Islet of Langerhans (tissue), 1 donor: ENCODE results near the genes MAP4, SPINK8, CELSR3 and SLC25A20.

DNA sequence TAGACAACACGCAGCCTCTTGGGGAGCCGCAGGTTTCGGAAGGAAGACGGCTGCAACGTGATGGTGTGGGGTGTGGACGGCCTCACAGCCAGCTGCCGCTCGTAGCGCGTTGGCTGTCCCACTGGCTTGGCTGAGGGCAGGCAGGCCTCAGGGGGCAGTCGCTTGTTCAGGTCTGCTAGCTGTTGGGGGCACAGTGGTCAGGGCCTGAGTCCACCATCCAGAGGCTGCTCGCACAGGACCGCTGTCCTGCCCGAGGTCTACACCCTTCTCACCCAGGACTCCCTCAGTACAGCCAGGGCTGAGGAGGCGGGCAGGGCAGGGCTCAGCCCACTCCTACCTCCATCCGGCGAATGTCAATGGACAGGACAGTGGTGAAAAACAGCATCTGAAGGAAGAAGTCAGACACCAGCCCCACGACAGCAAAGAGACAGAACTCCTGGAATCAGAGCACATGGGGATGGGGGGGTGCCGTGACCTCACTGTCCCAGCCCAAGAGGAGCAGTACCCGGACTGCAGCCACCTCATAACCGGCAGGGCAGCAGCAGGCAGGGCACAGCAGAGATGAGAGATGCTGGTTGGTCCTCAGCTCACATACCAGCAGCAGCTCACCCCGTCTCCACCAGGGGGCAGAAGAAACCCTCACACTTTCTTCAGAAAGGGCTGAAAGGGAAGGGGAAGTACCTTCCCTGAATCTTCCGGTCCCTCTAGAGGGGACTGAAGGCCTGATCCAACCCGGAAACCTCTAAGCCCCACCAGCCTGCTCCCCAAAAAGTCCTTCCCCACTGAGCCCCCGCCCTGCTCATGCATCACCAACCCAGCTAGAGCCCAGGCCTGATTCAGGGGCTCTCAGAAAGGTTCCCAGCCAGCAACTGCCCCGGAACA, 40.0 kb downstream of the PTPN23 start:
- RRBS, result 62% methylated on average over 2 of the region's 26 CpGs

GRCh38 chr3:47422030-47422364, 41.2 kb downstream of the PTPN23 start:
- RRBS, result no CpG with 5 or more reads among the region's 2 CpGs

DNA sequence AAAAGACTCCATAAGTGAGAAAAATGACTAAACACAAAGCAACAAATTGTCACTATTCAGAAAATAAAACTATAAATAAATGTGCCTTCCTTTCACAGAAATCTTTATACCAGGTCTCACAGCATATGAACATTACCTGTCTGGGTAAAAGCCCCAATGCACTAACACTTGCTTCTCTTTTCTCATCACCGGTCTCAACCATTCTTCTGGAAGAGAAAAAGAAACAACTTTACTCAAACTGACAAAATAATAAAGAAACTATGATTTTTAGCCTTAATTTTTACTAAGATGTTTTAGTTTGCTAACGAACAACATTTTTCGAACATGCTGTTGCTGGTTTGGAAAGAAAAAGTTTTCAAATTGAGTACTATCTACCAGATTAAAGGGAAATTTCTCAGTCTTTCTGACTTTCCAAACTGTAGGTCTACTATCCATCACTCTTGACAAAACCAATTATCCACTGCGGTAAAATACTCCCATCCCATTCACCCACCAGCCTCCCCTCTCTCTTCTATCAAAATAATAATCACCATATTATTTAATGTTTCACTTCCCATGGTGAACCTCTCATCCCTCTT, 61.1 kb downstream of the SMARCC1 start:
- RRBS, result no CpG with 5 or more reads among the region's 4 CpGs

- RRBS, result 5% methylated on average over 13 of the region's 50 CpGs
These were observed 456 bp downstream of the DHX30 start for GRCh38 chr3:47803207-47803981.

DNA sequence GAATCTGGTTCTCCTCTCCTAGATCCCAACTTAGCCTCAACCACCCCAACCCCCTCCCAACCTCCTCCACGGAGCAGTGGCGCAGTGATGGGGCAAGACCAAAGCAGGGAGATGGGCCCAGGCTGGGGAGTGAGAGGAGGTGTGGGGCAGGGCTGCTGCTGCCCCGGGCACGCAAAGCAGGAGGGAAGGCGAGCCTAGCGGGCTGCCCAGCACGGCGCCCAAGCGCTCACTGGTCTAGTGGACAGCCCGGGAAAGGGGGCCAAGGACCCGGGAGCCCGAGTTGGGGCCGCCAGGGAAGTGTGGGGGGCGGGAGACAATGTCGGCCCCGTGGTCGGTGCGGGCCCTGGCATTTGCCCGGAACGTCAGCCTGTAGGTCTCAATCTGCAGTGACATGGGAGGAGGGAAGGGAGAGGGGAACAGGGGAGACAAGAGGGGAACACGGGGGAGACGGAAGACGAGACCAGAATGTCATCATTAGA, 49.7 kb downstream of the DHX30 start:
- RRBS, result 89% methylated on average over 14 of the region's 23 CpGs

- RRBS, result no CpG with 5 or more reads among the region's 20 CpGs
These were observed 85.2 kb downstream of the DHX30 start for GRCh38 chr3:47887983-47888634.

GRCh38 chr3:47911891-47912453, 104.2 kb downstream of the MAP4 start:
- RRBS, result no CpG with 5 or more reads among the region's 6 CpGs

DNA sequence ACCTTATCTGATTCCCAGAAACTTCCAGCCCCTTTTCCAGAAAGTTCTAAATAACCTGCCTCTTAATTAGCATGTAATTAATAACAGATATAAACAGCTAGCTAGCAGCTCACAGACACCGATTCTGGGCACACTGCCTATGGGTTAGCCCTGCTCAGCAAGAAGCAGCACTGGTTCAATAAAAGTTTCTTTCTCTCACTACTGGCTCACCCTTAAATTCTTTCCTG, 54.2 kb downstream of the MAP4 start:
- RRBS, result no CpG with 5 or more reads among the region's 1 CpG

GRCh38 chr3:48015601-48016971, at the start of gene MAP4:
Gene MAP4 (minus strand): TSS chr3:48016416.
- RRBS, result no CpG with 5 or more reads among the region's 5 CpGs

GRCh38 chr3:48038992-48039620, 22.9 kb upstream of the MAP4 start:
- RRBS, result no CpG with 5 or more reads among the region's 6 CpGs

- RRBS, result no CpG with 5 or more reads among the region's 8 CpGs
These were observed at the start of gene SPINK8 for GRCh38 chr3:48333407-48333936. Gene SPINK8 (minus strand): TSS chr3:48333661.

DNA sequence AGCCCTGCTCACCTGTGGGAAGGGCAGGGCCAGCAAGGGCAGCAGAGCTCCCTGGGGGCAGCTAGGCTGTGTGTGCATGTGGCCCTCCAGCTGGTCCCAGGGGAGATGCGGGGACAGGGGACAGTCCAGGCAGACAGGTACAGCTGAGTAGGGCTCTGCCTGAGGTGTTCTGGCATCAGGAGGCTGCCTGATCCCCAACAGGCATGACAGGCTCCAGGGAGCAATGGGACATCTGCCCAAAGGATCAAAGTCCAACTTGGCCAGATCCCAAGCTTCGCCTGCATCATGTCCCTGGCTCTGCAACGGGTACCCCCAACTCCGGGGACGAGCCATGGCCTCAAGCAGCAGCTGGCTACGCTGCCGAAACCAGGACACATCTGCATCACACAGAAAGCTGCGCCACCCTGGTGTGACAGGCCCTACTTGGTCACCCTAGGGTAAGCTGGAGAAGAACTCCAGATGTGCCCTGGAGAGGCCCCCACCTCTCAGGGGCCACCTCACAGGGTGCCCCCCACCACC, 2.3 kb downstream of the TREX1 start:
- RRBS, result no CpG with 5 or more reads among the region's 8 CpGs

DNA sequence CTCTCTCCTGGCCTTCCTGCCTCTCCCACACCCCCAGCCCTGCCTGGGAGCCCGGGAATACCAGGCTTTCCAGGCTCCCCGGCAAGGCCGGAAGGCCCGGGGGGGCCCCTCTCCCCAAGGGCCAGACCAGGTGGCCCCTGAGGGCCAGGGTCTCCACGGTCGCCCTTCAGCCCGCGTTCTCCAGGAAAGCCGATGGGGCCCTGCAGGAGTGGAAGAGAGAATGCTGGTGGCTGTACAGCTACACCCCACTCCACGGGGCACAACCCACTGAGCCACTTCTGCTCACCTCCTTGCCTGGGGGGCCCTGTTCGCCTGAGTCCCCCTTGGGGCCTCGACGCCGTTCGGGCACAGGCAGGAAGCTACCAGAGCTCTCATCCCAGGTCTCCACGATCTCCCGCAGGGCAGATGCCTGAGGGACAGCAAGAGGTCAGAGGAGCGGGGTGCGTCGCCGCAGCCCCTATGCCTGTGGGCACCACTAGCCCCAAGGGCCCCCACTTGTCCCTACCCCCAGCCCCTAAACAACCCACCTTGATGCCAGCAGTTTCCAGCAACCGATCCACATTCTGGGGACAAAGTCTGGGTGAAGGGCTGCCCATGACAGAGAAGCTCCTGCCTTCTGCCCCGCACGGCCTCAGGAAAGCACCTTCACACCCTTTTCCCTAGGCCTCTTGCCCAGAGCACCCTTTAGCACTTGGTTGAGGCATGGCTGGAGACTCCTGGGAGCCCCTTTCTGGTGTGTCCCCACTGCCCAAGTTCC, 11.9 kb upstream of the UCN2 start:
- RRBS, result no CpG with 5 or more reads among the region's 24 CpGs

DNA sequence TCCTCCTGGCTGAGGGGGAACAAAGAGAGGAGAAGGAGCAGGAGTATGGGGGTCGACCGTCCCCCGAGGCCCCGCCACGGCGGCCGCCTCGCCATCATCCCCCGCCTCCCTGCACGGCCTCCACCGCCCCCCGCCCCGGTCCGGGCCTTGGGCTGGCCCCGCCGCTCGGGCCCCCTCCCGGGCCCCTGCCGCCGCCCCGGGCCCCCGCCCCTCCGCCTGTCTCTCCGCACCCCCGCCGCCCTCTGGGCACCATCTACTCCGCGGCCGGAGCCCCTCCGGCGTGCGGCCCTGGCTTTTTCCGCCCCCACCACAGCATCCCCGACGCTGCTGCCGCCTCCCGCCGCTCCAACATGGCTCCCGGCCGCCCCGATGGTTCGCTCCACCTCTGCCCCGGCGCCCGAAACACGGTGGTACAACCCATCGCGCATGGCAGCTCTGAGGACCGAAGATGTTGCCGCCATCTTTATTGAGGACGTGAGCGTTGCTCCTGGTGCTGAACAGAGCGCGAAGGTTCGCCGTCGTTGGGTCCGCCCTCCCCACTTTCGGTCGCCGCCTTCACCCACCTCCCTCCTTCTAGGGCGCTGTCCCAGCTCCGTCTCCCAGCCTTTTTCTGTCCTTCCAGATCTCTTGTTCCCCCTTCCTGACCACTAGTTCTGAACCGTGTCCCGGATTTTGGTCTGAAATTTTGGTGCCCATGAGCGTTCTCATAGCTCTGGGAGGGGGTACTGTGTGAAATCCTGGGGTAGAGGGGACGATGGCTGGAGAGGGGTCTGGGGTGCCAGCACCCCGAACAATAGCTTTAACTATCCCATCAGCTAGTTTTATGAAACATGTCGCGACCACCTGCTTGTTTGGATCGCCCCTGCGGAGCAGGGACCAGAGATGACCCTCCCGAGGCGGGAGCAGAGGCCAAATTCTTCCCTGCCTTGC, at the start of gene CELSR3:
TSS of gene CELSR3 (minus strand) at position 350 of the 930 bp plus-strand sequence.
- RRBS, result 5% methylated on average over 22 of the region's 74 CpGs

GRCh38 chr3:48726323-48726615, 9.2 kb upstream of the IP6K2 start:
- RRBS, result no CpG with 5 or more reads among the region's 1 CpG

- RRBS, result no CpG with 5 or more reads among the region's 5 CpGs
These were observed 1.2 kb upstream of the PRKAR2A start for GRCh38 chr3:48848818-48849383.

- RRBS, result no CpG with 5 or more reads among the region's 4 CpGs
These were observed 11.6 kb upstream of the PRKAR2A start for GRCh38 chr3:48859174-48859696.

- RRBS, result 5% methylated on average over 19 of the region's 57 CpGs
These were observed at the start of gene SLC25A20 for GRCh38 chr3:48898241-48899210. Gene SLC25A20 (minus strand): TSS chr3:48898882.

DNA sequence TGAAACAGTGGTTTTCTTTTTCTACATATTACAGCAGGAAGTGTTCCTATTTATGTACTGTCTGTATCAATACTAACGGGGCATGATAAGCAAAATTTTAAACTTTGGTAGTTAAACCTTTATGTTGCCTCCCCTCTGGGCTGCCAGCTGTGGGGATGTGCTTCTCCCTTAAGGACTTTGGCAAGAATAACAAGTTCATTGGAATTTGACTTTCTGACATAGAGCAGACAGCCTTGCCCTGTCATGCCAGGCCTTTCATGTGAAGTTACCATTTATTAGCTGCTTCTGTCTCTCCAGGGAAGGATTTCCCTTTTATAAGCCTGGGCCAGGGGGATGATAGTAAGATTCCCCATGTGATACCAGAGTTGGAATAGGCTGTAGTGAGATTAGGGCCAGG, 8.3 kb downstream of the ARIH2 start:
- RRBS, result no CpG with 5 or more reads among the region's 1 CpG

- RRBS, result 9% methylated on average over 1 of the region's 17 CpGs
These were observed 718 bp upstream of the WDR6 start for GRCh38 chr3:49006468-49006878.